Melanocyte of skin (primary cell): Measurements from ENCODE around the gene ALDOB.

- CAGE, long polyA plus RNA, 2 experiments: no peak in any of the 2 experiments
Measured at GRCh38 chr9:99181675-99182202, 40.0 kb downstream of the ALG2 start.

DNA sequence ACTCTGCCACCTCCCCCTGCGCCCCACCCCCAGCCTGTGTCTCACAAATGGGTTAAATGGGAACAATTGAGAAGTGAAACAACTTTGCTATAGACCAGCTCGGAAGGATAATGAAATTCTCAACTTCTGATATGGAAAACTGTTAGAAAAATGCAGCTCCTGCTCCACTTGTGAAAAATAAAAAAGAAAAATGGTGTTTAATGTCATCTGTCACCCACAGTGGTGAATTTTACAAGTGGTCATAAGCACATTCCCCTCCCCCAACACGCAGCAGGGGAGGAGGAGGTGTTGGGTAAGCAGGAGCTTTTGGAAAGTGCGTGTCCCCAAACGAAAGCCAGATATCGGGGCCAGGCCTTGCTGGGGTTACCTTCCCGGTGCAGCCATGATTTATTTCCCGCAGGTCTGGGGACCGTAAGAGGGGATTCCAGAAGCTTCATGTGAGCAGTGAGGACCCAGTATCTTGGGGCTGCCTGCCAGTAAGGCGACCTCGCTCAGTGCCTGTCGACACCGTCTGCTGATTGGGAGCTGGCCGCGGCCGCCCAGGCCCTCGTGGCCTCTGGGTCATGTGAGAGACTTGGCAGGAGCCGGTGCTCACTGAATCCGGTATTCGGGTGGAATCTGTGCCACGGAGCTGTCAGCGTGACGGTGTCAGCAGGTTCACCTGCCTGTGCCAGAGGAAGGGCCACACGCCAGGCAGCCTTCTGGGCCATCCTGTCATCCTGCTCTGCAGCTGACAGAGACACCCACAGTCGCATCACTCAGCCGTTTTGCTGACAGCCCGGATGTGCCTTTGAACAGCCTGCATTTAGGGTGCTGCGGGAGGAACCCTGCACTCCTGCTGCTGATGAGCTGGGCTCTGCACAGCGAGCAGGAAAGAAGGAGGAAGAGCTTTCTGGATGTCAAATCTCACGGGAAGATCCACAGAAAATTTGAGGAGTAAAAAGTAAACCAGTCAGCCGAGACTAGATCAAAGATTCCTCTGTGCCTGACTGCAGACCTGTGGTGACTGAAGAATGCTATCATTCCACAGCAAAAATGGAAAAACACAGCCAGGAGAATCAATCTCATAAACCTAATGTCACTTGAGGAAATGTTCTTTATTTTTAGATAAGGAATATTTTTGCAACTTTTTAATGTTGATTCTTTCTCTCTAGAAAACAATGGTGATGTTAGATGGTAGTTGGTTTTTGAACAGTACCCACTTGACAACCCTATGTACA lies 37.4 kb downstream of the SEC61B start:
- CAGE, long polyA plus RNA, 2 experiments: no peak in any of the 2 experiments

DNA sequence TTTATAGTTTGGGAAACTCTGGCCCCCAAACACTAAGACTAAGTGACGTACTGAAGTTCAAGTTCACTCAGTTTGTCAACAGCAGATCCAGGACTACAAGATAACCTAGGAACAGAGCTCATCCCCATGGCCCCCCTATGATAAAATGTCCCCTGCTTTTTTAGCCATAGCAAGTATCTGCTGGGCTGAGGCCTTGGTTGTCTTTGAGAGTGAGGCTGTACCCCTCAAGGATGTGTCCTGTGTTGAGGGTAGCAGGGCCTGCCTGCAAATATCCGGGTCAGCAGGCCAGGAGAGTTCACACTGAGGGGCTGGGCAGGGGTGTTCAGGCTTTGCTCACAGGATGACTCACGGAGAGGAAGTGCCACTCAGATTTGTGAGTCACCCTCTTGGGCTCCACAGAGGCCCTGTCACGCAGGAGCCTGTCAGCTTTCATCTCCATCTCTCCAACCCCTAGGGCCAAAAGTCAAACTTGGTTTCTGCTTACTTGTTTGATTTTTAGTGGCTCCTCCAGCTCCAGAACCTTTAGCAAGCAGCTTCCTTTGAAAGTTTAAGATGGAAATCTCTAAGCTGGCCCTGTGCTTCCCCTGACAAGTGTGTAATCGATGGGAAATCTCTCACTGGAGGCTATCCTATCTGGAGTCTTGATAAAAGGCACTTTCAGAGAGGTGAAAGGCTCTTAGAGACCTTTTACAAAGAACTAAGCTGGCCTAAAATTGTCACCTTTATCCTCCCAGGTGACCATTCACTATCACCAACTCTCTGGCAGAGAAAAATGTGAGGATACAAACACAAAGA lies 211.5 kb downstream of the SEC61B start:
- CAGE, long polyA plus RNA, 2 experiments: no peak in any of the 2 experiments

DNA sequence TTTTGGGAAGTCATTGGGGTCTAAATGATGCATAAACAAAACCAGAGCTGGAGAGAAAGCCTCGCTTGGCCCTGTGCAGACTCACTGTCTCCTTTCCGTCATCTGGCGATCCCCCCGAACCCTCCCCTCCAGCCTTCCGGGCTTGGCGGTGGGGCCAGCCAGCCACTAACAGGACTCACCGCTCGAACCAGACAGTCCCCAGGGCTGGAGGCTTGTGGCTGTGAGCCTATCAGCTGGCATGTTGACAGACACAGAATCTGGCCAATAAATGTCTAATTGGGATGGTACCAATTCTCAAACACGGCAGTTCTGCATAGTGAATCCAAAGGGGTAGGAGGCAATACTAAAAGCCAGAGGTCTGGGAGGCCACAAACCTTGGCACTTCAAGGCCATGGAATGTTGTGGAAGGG lies 256.6 kb downstream of the SEC61B start:
- CAGE, long polyA plus RNA, 2 experiments: no peak in any of the 2 experiments

- CAGE, long polyA plus RNA, 2 experiments: no peak in any of the 2 experiments
Measured at GRCh38 chr9:99821175-99821408, 593 bp upstream of the NR4A3 start.

GRCh38 chr9:99836047-99836880 lies 14.6 kb downstream of the NR4A3 start:
- CAGE, long polyA plus RNA, 2 experiments: no peak in any of the 2 experiments

DNA sequence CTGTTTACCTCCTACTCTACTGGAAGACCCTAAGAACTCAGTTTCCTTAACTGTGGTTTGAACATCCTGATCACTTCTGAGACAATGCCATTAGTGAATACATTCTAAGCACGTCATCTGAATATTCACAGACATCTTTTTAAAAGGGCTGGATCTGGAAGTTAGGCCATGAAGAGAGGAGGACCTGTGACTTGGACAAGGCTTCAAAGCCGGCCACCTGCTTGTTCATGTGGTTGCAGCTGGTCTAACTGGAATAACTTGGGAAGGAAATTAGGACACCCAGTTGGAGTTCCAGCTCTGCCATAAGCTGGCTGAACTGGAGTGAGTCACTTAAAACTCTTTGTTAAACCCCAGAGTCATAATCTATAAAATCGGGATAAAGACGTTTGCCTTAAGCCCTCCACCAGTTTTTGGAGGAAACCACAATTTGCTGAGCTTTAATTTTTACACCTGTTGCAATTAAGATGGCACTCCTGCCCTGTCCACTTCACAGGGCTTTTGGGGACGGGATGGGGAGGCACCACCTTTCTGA lies 626 bp upstream of the STX17 start:
- CAGE, long polyA plus RNA, 2 experiments: no peak in any of the 2 experiments

- CAGE, long polyA plus RNA, 2 experiments: no peak in any of the 2 experiments
Measured at GRCh38 chr9:99931310-99931918, 25.0 kb downstream of the STX17 start.

DNA sequence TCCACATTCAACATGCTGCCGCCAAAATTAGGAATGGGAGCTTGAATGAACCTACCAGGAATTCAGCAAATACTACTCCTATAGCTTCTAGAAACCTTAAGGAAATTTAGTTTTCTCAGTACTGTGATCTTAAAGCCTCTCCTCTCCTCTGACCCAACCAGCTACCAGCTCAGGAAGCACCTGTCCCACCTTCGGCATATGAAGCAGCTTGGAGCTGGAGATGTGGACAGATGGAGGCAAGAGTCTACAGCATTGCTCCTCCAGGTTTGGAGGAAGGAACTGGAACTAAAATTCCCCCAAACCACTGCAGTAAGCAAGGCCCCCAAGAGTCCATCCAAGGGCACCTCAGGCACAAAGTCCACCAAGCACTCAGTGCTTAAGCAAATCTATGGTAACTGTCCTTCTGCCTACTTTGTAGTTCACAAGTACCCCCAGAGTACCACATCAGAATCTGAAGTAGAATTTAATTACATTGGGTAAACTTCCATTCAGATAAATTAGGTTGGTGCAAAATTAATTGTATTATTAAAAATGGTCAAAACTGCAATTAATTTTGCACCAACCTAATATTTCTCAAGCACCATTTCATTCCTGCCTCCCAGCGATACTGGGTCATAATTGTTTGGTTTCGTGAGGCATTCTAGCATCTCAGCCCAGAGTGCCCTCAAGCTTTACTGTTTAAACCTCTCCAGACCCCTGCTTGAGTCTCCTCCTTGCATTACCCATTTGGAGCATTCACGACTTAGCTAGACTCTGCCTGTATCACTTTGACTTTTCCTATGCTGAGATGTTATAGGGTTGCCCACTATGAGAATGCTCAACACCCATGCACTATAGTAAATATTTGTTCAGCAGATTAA lies 55.8 kb downstream of the TEX10 start:
- CAGE, long polyA plus RNA, 2 experiments: no peak in any of the 2 experiments

GRCh38 chr9:100669763-100670461 lies 92.0 kb downstream of the CAVIN4 start:
- CAGE, long polyA plus RNA, 2 experiments: no peak in any of the 2 experiments

DNA sequence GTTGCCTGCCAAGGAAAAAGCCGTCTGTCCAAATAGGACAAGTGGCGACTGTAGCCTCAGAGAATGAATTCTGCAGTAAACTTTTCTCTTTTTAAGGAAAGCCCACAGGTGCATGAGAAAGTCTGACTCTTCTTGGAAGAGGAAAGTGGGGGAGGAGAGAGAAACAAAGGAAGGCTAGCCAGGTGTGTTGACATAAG lies 58.5 kb downstream of the BAAT start:
- CAGE, long polyA plus RNA, 2 experiments: no peak in any of the 2 experiments

DNA sequence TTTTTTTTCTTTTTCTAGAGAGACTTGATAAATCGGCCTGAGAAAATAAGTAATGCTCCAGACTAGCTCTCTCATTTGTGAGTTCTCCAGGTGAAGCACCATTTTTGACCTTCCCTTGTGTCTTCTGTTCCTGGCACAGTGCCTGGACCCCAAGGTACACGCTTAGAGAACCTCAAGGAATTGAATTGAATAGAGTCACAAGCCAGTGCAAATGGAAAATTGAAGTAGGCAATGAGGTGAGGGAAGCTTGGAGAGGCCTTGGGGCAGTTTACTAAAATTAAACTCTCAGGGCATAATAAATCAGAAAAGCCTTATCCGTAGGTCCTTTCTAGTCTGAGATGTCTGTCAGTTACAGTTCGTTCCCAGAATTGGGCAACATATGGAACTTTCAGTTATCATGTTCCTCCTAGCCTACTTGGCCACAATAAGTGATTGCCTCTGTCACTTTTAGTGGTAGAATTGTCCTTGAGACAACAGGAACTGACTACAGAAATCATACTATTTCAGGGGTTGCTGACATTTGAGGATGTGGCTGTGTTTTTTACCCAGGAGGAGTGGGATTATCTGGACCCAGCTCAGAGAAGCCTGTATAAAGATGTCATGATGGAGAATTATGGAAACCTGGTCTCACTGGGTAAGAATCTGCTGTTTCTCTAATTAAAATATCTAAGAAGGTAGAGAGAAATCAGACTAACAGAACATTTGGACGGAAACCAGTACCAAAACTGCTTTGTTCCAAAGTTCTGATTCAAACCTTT lies 905 bp downstream of the ZNF189 start:
- CAGE, long polyA plus RNA, 2 experiments: no peak in any of the 2 experiments

DNA sequence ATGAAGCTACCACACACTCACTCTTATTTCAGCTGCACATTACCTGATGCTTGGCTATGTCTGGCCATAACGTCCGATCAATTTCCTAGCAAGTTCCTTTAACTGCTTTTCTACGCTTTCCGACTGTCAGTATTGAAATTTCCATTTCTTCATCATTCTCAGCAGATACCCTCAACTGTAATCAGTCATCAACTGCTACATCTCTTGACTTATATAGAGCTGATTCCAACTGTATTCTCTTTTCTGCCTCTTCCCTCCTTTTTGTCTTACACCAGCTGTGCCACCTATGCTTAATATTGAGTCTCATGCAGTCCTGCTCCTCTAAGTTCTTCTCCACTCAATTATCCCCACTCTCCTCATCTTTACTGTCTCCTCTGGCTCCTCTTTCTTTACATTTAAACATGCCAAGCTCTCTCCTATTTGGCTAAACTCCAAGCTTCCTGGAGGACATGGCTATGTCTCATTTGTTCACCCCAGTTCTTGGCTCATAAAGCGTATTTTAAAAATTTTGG lies 12.1 kb downstream of the ALDOB start:
- CAGE, long polyA plus RNA, 2 experiments: no peak in any of the 2 experiments

DNA sequence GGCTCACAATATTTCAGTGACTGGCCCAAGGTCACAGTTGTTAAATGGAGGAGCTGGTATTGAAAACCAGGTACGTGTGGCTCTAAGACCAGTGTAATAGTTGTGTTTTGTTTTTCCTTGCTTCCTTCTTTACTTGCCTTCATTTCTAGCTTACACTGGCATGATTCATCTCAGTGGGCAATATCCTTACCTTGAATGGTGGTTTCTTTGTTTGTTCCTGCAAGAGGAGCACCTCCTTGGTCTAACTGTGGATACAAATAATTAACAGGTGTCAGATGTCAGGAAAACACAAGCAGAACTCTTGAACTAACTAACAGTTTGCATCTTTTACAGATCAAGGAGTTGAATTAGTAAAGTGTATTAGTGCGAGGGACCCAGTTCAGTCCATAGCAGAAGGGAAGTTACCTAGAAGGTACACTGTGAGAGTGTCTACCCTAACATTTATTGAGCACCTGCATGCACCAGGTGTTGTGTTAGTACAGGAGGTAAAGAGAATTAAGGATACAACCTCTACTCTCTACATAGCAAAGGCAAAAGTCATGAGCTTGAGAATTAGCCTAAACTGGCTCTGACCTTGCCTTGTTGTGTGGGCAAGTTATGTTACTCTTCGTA lies 7.2 kb downstream of the ALDOB start:
- CAGE, long polyA plus RNA, 2 experiments: no peak in any of the 2 experiments

DNA sequence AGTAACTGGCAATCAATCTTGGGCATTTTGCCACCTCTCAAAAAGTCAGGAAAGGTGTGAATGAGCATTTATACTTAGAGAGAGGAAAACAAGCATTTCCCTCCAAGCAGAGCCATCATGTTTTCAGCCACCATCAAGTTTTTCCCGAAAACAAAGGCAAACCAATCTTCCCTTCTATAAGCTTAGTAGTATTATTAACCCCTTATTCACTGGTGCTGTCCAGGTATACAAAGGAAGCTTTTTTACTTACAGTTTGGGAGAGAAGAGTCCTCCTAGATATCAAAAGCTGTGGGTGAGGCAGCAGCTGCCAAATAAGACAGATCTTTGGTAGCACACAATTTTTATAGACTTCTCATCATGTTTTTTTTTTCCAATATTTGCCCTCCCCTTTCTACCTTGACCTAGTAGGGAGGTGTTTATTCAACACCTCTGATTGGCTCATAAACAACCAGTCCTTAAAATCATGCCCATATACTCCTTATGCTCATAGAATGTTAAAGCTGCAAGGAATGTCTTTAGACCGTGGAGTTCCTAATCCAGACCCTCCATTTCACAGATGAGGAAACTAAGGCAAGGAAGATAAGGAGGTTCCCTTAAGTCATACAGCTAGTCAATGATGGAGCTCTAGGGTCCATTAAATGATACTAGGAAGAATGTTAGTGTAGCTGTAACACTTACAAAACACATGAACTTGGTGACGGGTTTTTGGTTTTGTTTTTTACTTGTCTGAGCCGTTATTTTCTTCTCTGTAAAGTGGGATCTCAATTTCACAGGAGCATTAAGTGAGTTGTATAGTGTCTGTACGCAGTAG lies at the start of gene ALDOB:
Gene ALDOB, minus strand, starts transcription at position 316 of the 811 bp plus-strand sequence.
- CAGE, long polyA plus RNA, 2 experiments: no peak in any of the 2 experiments

- CAGE, long polyA plus RNA, 2 experiments: no peak in any of the 2 experiments
Measured at GRCh38 chr9:101580052-101580412, 14.7 kb downstream of the PPP3R2 start.

DNA sequence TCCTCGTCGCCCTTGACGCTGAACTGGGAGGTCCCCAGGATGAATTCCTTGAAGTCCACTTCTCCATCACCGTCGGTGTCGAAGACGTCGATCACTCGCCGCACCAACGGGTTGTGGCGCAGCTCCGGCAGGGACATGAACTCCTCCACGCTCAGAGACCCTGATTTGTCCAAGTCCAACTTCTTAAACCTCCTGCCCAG lies 213 bp downstream of the PPP3R2 start:
- CAGE, long polyA plus RNA, 2 experiments: no peak in any of the 2 experiments

- CAGE, long polyA plus RNA, 2 experiments: no peak in any of the 2 experiments
Measured at GRCh38 chr9:104101778-104102322, 7.7 kb downstream of the SMC2 start.

- CAGE, long polyA plus RNA, 2 experiments: no peak in any of the 2 experiments
Measured at GRCh38 chr9:104775091-104775825, 11.3 kb downstream of the NIPSNAP3B start.

DNA sequence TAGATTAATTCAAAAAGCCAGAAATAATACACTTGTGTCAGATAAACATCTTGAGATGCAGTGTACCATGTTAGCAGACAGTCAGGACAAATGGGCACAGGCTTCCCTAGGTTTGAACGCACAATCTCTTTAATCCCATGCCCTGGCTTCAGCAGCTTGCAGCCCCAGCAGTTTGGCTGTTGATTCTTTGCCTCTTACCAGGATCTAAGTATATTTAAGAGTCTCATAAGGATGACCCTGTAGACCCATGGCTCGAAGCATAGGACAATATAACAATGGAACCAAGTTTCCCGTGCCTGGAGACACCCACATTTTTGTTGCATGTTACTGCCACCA lies 19.4 kb downstream of the NIPSNAP3B start:
- CAGE, long polyA plus RNA, 2 experiments: no peak in any of the 2 experiments